Hair follicular keratinocyte (primary cell): ENCODE measurements around the genes ATP5MC1, SNF8 and IGF2BP1.

DNA sequence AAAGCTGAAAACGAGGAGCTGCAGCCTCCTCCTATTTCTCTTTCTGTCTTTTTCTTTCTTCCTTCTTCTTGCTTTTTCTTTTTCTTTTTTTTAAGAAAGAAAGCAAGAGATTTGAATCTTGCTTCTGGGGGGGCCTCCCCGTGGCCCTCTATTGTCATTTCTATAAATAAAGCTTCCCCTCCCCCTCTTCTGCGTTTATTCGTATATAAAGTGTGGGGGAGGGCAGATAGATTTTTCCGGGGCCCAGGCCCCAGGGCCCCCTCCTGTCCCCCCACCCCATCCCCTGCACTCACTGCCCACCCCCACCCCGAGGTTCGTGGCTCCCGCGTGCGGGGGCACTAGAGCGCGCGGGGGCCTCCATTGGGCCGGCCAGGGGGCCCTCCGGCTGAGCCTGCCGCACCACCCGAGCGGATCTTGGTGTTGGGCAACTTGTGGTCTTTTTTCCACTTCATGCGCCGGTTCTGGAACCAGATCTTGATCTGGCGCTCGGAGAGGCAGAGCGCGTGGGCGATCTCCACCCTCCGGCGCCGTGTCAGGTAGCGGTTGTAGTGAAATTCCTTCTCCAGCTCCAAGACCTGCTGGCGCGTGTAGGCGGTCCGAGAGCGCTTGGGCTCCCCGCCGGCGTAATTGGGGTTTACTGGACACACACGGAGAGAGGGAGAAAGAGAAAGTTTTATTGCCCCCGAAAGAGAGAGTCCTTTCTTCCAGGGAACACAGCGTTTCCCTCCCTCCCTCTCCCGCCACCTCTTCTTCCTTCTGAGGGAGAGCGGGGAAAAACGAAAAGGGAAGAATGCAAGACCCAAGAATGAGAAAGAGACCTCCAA lies 1.6 kb downstream of the HOXB4 start:
- RAMPAGE, long total RNA: no peak

DNA sequence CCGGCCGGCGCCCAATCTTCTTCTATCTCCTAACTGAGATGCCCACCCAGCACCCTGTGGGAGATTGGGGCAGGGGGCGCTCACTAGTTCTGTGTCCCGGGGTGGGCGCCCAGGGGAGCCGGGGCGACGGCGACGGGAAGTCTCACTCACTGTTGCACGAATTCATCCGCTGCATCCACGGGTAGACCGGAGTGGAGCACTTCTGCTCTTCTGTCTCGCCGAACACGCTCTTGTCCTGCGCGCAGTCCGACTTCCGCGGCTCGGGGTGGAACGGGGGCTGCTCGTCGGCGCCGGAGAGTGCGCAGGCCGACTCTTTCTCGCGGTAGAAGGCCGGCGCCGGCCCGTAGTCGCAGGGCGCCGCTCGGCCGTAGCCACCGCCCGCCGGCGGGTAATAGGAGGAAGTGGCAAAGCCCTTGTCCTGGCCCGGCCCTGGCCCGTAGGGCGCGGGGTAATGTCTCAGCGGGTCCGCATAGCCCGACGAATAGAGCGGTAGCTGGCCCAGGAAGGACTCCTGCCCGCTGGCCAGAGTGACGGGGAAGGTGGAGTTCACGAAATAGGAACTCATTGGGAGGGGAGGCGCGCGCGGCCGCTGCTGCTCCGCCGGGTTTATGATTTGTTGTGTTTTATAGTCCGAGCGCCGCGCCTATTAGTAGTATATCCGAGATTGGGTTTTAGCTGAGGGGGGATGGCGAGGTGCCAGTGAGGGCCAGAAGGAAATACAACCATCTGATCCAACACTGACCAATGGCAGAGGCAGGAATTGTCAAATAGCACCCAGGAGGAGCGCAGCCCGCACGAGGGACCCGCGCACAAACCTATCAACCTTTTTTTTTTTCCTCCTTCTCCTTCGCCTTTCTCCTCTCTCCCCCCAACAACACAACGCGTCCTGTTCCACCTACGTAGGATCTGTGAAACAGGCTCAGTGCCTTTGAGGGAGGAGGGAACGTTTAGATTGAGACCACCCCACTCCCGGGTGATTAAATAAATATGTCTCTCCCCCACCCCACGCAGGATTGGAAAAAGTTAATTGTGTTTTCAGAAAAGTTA lies 4.3 kb upstream of the HOXB5 start:
- RAMPAGE, long total RNA: no peak

DNA sequence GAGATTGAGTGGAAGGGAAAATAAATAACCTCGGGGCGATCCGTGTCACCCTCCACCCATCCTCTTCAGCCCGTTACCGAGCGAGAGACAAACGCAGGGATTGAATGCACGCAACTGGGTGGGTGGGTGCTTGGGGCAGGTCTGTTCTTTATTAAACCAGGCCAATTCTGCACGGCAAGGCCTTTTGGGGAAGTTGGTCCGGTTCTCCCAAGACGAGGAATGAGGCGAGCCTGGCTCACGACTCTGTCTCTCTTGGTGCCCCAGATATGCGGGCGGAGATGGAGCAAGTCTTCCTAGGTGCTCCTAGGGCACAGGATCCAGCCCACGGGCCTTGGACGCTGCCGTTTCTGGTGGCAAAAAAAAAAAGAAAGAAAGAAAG lies 430 bp upstream of the HOXB7 start:
- RAMPAGE, long total RNA: no peak

DNA sequence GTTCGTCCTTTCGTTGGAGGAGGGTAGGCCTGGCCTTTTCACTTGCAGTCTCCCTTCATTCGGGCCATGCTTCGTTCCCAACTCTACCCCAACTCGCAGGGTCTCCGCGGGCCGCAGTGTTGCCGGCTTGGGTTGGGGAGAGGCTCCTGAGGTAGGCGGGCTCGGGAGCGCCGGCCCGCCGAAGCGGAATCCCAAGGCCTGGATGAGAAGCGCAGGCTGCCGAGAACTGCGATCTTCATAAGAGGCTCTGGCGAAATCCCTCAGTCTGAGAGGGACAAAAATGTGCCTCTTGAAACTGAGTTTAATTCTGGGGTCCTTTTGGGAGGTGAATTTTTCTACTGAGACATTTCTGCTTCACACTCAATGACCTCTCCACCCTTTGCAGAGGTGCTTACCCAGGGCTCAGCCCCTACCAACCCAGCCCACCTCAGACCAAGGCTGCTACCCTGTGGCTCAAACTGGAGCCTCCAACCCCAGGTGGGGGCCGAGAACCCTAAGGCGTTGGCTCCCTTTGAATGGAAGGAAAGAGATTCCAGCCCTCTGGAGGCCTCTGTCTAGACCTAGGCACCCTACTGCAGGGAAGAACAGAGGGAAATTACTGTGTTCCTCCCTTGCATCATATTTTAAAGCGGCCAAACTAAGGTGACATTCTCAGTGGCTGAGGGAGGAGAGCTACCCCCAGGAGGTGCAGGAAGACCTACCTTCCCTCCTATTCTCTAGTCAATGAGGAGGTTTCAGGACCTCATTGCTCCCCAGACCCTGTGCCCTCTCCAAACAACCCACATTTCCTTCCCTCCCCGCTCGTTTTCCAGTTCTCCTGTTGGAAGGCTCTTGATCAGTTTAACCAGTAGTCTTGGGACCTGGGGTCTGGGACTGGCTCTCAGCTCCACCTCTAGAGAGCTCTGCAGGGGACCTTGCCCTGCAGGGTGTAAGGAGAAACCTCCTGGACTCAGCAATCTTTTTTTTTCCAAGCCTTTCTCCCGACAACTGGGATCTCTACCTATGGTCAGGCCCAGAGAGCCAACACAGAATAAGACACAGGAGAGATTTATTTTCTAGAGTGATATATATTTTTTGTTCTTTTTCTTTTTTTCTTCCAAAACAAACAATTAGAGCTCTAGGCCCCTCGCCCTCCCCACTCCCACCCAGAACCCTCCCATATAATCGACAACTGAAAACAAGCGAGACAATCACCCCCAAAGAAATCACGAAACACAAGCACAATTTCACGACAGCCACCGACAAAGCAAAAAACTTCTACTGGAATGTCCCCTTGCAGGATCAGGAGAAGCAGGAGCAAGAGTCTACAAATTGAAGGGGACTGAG lies 5.5 kb upstream of the HOXB8 start:
- RAMPAGE, long total RNA: no peak

GRCh38 chr17:48628569-48629208 lies 2.5 kb upstream of the HOXB9 start:
- RAMPAGE, long total RNA: no peak

GRCh38 chr17:48643256-48643716 lies 17.1 kb upstream of the HOXB9 start:
- RAMPAGE, long total RNA: no peak

DNA sequence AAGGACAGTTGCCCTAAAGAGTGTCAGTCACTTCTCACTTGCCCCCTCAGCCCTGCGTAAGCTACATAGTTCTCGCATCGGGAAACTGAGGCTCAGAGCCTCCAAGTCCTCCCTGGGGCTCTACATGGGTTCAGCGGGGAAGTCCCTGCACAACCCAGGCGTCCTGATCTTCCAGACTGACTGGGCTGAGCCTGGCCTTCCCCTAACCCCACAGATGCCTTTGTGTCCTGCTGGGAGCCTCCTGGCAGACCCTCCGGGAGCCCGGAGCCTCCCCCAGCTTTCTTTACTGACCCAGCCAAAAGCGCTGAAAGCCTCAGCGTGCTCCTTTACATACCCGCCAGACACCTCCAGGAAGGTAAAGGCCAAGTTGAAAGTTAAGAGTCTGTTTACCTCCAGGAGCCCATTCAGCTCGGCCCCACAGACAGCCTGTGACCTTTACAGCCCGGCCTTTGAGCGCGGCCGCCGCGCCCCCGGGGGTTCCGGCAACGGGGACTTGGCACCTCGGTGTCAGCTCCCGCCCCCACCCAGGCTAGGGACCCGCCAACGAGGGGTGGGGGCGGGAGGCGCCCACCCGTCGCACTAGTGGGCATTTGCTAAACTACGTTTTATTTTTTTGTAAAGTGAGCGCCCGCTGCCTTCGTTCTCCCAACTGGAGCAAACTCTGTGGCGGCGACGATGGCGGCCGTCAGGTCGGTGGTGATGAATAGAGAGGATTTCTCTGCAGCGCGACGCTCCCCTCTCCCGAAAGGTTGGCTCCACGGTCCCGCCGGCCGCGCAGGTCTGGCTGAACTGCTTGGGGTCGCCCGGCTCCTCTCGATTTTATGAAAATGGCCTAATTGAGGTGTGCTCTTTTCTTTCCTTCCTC lies 4.5 kb upstream of the HOXB13 start:
- RAMPAGE, long total RNA: no peak

GRCh38 chr17:48734032-48734958 lies 5.7 kb upstream of the HOXB13 start:
- RAMPAGE, long total RNA: no peak

- RAMPAGE, long total RNA: no peak
Measured at GRCh38 chr17:48851346-48851844, 20.6 kb downstream of the CALCOCO2 start.

DNA sequence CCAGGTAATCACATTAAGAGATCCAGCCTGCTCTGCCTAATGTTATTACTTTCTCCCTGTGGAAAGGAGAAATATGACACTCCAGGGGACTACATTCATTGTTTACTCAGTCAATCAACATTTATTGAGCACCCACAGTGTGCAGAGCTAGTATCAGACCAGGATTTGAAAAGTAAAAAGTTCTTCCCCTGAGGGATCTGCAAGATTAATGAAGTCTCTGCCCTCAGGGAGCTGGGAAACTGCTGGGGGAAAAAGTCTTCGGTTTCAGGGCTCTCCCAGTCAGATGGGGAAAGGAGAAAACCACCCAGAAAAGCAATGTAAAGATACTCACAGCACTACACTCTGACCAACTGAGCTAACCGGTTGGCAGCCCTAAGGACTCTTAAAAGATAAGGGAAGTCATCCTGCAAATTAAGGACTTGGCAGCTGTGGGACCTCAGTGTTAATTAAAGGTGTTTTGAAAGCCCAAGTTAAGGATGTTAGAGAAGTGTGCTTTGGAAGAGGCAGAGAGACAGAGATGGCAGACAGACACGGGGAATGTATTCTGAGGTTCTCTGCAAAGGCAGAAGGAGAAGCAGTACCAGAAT lies 23.3 kb upstream of the ATP5MC1 start:
- RAMPAGE, long total RNA: no peak

DNA sequence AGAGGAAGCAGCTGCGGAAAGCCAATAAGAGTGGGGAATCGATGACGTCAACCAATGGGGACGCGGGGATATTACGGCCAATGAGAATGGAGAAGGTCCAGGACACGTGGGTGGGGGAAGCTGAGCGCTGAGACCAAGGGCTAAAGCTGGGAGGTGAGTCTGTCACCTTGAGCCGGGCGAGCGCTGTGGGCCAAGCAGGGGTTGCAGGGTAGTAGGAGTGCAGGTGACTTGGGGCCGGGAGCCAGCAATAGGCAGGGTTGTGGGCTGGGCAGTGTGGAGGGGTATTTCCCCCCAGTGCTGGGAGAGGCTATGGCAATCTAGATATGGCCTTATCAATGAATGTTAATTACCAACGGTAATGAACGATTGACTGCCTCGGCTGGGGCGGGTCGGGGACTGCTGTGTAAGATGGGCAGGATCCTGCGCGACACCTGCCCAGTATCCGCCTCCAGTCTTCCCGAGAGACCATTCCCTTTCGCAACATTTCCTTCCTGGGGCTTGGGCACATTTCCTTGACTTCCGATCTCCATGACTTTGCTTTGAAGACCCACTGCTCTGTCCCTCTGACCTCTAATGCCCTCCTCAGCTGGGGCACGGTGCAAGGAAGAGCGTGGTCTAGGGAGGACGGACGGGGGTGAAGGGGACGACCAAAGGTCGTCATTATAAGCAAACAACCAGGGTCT lies at the start of gene ATP5MC1:
TSS of gene ATP5MC1 (plus strand) at position 100 of the 683 bp plus-strand sequence.
- RAMPAGE, long total RNA: start-site peak on the plus strand centred at position 120 of the sequence, 26 bp wide, 208 and 175 reads in 2 replicates

DNA sequence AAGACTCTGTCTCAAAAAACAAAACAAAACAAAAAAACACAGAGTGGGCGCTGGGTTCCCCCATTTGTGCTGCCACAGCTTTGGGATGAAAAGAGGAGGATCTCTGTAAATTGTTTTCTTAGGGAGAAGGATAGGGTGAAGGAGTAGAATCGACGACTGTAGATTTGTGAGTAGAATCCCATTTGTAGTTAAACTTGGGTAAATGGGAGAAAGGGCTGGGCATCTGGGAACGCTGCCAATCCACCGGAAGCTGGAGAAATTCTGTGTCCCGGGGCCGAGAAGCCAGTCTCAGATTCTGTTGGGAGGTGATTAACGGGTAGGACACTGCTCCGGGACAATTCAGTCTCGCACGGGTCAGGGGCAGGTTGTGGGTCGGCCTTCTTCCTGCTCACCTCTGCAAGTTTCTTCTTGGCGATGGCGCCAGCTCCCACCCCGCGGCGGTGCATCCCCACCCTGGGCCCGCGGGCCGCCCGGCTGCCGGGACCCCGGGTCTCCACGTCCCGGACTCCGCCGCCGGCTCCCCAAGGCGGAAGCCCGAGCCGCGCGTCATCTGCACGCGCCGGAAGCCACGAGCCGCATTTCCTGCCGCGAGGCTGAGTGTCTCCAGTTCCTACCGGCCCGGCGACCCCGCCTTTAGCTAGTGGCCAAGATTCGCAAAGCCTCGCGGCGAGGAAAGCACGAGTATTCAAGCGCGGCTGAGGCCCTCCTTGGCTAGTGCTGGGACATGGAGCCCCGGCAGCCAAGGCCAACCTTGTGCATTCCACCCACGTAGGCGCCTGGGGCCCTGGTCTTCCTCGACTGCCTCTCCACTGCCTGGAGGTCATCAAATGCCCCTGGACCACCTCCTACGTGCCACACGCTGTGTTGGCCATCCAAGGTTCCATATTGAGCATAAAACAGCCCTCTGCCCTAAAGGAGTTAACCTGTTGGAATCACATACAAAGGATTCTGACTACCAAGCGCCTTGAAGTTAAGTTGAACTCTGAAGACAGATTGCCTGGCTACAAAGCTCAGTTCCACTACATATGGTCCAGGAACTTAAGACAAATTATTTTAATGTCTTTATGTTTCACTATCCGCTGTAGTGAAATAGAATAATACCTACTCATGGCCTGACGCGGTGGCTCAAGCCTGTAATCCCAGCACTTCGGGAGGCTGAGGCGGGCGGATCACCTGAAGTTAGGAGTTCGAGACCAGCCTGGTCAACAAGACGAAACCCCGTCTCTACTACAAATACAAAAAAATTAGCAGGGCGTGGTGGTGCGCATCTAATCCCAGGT lies at the start of gene SNF8:
TSS of gene SNF8 (minus strand) at position 554 of the 1,280 bp plus-strand sequence.
- RAMPAGE, long total RNA: no peak

- RAMPAGE, long total RNA: no peak
Measured at GRCh38 chr17:48949187-48949649, 4.6 kb upstream of the SNF8 start.

DNA sequence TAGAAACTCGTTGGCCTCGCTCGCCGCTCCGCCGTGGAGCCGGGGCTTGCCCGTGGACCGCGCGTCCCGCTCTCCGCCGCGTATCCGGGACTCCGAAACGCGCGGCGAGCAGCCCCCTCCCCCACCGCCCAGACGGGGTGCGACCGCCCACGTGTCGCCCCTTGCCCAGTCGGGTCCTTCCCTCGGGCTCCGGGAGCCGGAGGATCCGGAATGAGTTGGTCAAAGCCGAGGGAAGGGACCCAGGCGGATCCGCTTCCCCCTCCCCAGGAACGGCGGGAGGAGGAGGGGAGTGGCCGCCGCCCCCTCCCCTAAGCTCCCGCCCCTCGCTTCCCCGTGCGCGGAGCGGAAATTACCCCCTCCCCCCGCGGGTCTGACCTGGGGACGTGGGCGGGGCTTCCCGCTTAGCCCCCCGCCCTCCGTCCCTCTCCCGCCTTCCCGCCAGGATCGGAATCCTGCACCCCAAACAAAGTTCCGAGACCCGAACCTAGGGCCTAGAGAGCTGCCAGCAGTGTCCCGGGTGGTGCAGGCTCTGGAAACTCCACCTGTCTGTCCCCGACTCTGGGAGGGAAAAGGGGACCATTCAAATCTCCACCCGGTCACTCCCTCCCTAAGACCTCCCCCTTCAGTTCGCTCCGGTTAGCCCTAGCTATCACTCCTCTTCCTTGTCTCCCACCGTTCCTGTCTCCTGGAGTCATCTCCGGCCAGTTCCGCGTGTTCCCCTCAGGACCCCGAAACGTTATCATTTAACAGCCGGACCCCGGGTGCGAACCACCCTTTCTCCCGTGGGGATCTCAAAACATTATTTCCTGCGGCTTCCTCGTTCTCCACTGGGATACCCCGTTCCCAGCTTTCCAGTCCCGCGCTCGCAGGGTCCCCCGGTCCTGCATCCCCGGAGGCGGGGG lies 1.0 kb upstream of the IGF2BP1 start:
- RAMPAGE, long total RNA: no peak

GRCh38 chr17:48996836-48997693 lies at the start of gene IGF2BP1:
TSS of gene IGF2BP1 (plus strand) at chr17:48997385.
- RAMPAGE, long total RNA: no peak

GRCh38 chr17:49014278-49015037 lies 17.3 kb downstream of the IGF2BP1 start:
- RAMPAGE, long total RNA: no peak

DNA sequence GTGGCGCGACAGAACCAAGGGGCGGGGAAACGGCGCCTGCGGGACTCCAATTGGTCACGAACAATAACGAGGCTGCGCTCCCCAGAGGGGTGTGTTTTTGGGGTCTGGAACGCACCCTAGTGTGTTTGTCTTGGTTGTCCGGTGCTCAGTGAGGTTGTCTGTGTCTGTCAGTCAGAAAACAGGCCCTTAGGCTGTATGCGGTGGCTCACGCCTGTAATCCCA lies 17.5 kb downstream of the GNGT2 start:
- RAMPAGE, long total RNA: no peak

GRCh38 chr17:49201586-49202064 lies 8.7 kb downstream of the GNGT2 start:
- RAMPAGE, long total RNA: no peak

GRCh38 chr17:49218758-49219974 lies 8.7 kb downstream of the ABI3 start:
- RAMPAGE, long total RNA: no peak

GRCh38 chr17:49225462-49225751 lies 5.2 kb downstream of the PHOSPHO1 start:
- RAMPAGE, long total RNA: no peak